Skin of body (tissue), 2 donors: ENCODE measurements around a stretch of chr1.

GRCh38 chr1:167344584-167345568 lies 124.2 kb downstream of the POU2F1 start:
- RAMPAGE, long total RNA = no peak

DNA sequence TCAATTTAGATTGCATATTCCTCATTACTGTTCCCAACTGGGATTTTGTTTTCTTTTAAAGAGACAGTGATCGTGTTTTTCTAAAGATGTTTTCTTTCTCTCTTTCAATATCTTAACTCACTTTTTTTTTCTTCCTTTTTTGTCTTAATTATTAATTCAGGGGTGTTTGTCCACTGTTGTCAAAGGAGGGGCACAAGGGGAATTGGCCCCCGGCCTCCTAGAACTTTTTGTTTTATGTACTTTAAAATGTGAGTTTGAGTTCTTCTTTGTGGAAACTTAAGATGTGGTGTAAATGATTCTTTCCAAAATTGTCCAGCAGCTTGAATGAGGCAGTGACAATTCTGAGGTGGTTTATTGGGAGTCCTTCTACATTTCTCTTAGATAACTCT lies 91.9 kb downstream of the CD247 start:
- RAMPAGE, long total RNA = no peak

- RAMPAGE, long total RNA = no peak
These were observed 86.8 kb downstream of the CD247 start for GRCh38 chr1:167431487-167431937.

GRCh38 chr1:167437867-167438818 lies 80.2 kb downstream of the CD247 start:
- RAMPAGE, long total RNA = no peak

GRCh38 chr1:167499498-167500146 lies 18.7 kb downstream of the CD247 start:
- RAMPAGE, long total RNA = no peak

DNA sequence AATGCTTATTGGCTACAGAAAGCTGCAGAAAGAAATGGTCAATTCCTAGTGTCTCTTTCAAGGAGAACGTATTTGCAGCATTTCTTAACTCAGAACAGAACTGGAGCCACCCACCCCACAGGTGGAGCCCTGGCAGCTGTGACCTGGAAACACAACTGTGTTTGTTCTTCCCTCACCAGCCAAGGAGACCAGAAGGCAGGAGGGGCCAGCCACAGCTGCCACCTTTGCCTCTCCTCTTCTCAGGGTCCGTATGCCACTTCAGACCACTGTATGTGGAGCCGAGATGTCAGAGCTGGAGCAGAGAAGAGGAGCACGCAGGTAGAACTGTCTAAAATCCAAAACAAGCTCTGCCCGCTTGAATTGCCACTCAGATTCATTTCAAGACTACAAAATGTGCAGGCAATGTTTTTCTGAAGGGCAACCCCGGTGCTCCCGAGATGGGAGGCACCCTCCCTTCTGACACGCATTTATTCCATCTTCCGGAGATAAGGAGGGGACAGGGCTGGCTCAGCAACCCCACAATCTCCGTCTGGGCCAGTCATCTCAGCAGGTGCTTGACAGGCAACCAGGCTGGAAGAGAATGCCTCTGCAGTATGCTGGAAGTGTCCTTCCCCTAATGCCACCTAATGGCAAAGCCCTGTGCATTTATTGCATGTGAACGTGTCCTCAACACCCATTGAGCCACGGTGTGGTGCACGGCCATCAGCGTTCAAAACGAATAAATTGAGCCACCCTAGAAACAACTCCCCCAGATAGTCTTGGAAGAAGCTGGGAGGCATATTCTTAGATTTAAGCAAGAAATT lies 16.6 kb downstream of the CD247 start:
- RAMPAGE, long total RNA = no peak

DNA sequence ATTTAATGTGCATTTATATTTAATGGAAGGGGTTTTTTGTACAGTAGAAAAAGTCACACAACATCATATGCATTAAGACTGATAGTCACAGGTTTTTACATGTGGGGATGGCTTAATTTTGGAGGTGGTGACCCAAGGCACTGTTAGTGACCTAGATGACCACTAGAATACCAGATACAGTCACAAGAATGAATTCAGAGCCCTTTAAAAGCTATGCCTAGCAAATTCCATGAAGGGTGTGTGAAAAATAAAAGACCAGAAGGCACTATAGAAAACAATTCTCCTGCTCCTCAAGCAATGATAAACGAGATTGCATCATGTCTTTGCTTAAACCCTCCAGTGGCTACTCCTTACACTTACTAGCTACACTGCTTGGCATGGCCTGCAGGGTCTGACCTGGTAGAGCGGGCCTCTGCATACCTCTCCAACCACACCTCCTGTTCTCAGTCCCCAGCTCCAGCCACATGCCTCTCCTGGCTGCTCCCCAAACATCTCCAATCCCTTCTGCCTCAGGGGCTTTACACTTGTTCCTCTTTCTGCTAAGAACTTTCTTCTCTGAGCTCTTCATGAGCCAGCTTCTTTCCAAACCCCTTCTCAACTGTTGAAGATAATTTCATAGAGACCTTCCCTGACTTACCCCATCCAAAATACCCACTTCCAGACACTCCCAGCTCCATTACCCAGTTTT lies 11.0 kb upstream of the CREG1 start:
- RAMPAGE, long total RNA = no peak

- RAMPAGE, long total RNA = no peak
These were observed 1.3 kb upstream of the RCSD1 start for GRCh38 chr1:167628734-167629100.

DNA sequence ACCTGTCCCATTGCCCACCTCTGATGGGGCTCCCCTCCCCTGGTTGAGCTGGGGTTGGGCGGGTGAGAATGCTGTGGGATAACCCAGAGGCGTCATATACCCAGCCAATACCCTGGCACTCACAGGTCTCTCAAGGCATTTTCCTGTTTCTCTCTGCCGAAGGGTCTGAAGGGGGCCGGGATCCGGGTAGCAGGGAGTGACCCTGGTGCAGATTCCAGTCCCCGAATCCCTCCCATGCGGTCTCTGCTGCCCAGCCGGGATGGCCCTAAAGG lies 995 bp upstream of the RCSD1 start:
- RAMPAGE, long total RNA = no peak

DNA sequence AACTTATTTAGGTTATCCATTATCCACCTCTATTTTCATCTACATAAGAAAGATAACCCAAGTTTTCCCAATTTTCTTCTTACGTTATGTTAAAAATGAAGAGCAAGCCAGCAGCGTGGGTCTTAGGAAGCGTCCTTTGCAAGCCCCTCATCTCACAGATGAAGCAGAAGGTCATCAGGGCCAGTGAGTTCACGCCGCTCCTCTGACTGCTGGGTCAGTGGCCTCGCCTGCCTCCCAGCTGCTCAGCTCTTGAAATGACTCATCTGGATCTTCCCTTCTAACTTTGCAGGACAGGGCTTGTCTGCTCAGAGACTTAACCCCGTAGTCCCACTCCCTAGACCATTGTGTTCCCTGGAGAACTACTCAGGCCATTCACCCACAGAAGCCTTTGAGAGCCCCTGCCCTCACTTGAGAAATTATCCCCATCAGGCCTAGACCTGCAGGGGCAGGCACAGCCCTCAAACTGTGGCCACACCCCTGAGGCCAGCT lies 32.9 kb downstream of the RCSD1 start:
- RAMPAGE, long total RNA = no peak

DNA sequence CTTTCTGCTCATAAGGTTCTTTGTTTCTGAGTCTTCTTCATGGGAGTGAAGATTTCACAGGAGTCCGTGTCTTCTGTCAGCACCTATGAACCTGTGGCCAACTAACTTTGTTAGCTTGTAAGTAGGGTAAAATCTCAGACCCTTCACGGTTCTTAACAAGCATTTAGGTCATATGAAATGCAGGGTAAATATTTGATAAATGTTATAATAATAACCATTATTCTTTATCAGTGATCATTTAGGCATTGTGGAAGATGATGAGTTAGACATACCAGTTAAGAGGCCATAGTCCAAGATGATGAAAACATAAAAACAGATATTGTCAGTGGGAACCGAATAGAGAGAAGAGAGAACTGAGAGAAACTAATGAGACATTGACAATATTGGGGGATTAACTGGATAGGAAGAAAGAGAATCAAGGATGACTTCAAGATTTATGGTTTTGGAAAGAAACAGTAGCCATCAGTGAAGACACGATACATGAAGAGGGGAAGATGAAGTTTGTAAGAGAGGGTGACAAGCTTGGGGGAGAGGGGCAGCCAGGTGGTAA lies 47.8 kb downstream of the MPZL1 start:
- RAMPAGE, long total RNA = no peak

DNA sequence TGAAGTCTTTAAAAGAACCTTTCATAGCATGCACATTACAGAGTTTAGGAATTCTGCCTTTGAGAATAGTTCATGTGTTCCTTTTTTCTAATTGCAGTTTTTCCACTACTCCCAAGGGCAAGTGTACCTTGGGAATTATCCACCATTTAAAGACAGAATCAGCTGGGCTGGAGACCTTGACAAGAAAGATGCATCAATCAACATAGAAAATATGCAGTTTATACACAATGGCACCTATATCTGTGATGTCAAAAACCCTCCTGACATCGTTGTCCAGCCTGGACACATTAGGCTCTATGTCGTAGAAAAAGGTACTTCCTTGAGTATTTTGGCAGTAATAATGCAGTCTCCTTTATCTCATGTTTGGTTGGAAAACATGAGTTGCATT lies 50.4 kb downstream of the MPZL1 start:
- RAMPAGE, long total RNA = no peak

DNA sequence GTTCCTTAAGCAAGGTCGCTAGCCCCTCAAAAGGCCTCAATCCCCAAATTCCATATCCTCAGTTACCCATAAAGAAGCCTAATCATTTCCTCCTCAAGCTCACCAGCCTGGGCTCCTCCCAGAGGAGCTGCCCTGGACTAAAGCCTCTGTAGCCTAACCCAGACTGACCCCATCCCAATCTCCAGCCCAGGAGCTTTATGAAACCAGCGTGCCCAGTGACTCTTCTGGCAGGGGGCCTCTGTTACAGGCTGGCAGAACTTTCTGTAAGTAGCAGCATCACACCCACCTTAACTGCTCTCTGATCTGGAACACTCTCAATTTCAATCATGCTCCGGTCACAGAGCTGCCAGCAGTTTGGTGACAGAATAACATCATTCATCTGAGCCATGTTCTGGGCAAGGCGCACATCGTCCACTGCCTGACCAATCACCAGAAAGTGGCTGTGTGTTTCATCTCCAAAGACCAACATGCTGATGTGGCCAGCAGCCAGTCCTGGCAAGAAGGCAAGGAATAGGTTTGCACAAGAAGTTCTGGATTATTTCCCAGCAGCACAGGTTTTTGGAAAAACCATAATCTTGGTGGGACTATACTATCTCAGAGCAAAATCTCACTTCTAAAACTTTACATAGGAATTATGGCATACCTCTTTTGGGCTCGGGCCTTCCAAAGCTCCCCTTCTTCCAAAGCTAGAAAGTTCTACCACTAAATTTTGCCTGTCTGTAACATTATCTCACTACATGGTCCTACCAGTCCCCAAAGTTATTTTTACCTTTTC lies 14.6 kb downstream of the ADCY10 start:
- RAMPAGE, long total RNA = no peak

DNA sequence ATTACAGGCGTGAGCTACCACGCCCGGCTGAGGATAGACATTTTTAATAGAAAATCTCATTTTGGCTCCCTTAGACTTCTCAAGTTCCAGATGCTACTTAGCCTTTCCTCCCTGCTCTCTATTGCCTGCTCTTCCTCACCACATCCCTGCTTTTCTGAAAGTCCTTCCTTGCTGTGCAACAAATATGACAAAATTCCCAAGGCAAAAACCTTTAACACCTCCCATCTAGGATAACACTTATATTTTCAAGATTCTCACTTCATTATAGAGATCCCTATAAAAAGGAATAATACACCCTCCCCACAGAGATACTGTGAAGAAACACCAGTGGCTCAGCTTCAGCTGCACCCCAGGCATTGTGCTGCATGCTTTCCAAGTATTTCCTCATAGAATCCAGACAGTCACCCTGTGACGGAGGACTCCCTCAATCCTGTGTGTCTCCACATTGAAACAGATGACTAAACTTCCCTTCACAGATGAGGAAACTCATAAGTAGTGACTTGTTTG lies 55.5 kb downstream of the GPR161 start:
- RAMPAGE, long total RNA = no peak

GRCh38 chr1:168354979-168355283 lies 74.3 kb downstream of the TBX19 start:
- RAMPAGE, long total RNA = no peak

GRCh38 chr1:168387048-168387762 lies 106.5 kb downstream of the TBX19 start:
- RAMPAGE, long total RNA = no peak

- RAMPAGE, long total RNA = no peak
These were observed 75.0 kb upstream of the DPT start for GRCh38 chr1:168803925-168804560.

DNA sequence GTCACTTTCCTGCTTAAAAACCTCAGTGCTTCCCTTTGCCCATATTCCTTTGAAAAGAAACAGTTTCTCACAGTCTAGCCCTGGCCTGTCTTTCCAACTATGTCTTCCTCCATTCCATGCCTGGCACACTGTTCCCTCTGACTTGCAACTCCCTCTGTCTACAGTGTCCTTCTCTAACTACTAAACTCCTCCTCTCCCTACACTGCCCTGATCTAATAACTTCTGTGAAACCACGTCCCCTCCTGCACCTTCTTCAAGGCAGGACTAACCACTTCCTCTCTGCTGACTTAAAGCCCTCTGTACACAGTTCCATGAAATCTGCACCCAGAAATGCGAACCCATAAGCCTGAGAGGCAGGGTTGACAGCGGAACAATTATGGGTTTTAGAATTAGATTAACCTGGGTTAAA lies 62.2 kb upstream of the ATP1B1 start:
- RAMPAGE, long total RNA = no peak

DNA sequence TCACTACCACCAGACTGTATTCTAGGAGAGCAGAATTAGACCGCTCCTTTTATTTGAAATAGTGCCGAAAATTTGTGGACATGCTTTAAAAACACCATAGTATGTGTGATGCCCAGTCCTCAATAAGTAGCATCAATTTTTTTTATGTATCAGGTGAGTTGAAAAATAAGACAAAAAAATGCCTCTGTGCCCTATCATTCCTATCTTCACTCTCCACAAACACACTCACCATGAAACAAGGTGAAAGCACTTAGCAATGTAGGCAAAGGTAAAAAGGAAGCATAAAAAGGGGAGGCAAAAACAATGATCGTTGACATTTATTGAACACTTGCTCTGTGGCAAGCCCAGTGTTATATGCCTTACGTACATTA lies 60.2 kb upstream of the ATP1B1 start:
- RAMPAGE, long total RNA = no peak

GRCh38 chr1:169072801-169073330 lies 33.6 kb upstream of the ATP1B1 start:
- RAMPAGE, long total RNA = no peak